ENCODE results near the gene SLCO6A1.

GRCh38 chr5:97336876-97337327 lies 153.9 kb upstream of the RIOK2 start:
- PRO-cap, result no peak
- RAMPAGE, long total RNA, result no peak

DNA sequence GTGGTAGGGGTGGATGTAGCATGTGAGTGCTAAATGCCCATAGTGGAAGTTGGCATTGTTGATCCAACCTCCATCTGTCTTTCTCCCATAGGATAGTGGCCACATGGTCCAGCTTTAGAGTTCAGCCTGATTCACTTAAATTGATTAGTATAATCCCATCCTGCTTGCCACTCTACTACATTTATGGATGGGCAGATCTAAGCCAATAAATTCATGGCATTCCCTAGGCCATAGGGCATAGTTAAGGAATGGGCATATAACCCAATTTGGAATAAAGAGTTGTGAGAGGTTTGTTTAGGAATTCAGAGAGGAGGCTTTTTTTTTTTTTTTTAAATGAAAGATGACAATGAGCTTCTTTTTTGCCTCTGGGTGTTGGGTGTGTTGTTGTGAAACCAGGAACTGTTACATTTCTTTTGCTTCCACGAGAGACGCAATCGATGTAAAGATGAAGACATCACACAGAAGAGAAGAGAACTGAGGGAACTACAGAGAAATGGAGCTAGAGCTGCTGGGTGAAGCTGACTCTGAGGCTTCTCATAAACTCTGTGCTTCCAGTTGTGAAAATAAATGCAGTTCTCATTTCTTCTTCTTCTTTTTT lies 12.5 kb upstream of the CHD1 start:
- PRO-cap, result no peak
- RAMPAGE, long total RNA, result no peak

GRCh38 chr5:98947553-98947810 lies 18.7 kb upstream of the CHD1 start:
- PRO-cap, result no peak
- RAMPAGE, long total RNA, result no peak

- PRO-cap, result no peak
- RAMPAGE, long total RNA, result no peak
These were observed 90.5 kb upstream of the CHD1 start for GRCh38 chr5:99019138-99019793.

DNA sequence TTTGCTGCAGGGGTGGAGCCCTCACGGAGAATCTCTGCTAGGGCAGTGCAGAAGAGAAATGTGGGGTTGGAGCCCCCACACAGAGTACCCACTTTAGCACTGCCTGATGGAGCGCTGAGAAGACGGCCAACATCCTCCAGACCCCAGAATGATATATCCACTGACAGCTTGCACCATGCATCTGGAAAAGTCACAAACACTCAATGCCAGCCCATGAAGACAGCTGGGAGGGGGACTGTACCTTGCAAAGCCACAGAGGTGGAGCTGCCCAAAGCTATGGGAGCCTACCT lies 426.3 kb upstream of the FAM174A start:
- PRO-cap, result no peak
- RAMPAGE, long total RNA, result no peak

- PRO-cap, result no peak
- RAMPAGE, long total RNA, result no peak
These were observed 837 bp downstream of the FAM174A start for GRCh38 chr5:100536029-100536392.

- PRO-cap, result no peak
- RAMPAGE, long total RNA, result no peak
These were observed at the start of gene SLCO6A1 for GRCh38 chr5:102498565-102499275. SLCO6A1 (minus strand) TSS chr5:102499001.

- PRO-cap, result no peak
- RAMPAGE, long total RNA, result no peak
These were observed 41.0 kb downstream of the PAM start for GRCh38 chr5:102795977-102796549.

- PRO-cap, result no peak
- RAMPAGE, long total RNA, result no peak
These were observed 171.3 kb downstream of the PAM start for GRCh38 chr5:102926503-102926806.

- PRO-cap, result no peak
- RAMPAGE, long total RNA, result no peak
These were observed 145.9 kb downstream of the GIN1 start for GRCh38 chr5:102973928-102974599.

- PRO-cap, result no peak
- RAMPAGE, long total RNA, result no peak
These were observed 6.7 kb upstream of the NUDT12 start for GRCh38 chr5:103569263-103569717.

GRCh38 chr5:107557340-107557864 lies 113.3 kb downstream of the EFNA5 start:
- PRO-cap, result no peak
- RAMPAGE, long total RNA, result no peak

DNA sequence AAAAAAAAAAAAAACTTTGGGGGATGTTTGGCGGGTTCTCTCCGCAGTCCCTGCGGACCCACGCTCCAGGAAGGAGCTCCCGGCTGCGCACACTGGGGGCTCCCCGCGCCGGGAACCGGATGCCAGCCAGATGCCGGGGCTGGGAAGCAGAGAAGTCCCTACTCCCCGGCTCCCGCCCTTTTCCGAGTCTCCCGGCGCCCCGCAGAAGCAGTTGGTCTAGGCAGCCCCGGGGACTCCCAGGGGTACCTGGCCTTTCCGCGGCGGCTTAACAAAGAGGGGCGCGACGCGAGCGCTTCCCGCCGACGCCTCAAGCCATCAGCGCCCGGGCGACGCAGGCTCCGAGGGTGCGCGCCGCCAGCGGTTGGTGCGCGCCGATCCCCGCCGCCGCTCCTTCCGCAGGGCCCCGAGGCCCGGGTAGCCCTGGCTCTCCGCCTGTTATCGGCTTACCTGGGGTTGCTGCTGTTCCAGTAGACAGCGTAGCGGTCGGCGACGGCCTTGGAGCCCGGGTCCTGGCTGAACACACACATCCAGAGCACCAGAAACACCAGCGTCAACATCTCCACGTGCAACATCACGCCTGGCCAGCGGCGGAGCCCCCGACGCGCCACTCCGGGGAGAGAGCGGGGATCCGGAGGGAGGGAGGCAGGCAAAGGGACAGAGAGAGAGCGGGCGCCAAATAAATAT lies 553 bp downstream of the EFNA5 start:
- PRO-cap, result no peak
- RAMPAGE, long total RNA, result no peak

DNA sequence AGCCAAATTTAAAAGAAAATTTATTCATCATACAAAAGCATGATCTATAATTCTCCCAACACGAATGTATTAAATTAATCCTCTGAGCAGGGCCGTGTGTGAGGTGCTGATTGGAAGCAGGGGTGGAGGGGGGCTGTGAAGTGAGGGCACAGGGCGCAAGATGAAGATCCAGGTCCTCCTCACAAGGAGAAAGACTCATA lies 206.9 kb downstream of the FBXL17 start:
- PRO-cap, result no peak
- RAMPAGE, long total RNA, result no peak

- PRO-cap, result no peak
- RAMPAGE, long total RNA, result no peak
These were observed 40.1 kb downstream of the FBXL17 start for GRCh38 chr5:108341645-108342448.

DNA sequence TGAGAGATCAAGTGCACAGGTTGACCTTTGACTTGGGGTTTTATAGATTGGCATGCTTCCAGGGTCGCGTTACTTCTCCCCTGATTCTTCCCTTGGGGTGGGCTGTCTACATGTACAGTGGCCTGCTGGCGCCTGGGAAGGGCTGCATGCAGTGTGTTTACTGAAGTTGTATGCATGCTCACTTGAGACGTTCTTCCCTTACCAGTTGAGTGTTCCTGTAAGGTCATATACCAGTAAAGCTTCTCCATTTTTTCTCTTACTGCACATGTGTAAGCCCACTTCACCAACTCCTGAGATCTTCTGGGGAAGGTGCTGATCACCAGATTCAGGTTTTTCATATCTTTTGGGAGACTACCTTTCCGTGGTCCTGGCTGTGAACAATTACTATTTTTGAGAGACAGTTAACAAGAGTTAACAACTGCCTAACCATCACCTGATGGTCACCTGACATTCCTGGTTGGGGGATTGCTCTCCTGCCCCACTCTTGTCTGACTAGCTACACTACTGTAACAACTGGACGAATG lies 126.9 kb upstream of the FER start:
- PRO-cap, result no peak
- RAMPAGE, long total RNA, result no peak

DNA sequence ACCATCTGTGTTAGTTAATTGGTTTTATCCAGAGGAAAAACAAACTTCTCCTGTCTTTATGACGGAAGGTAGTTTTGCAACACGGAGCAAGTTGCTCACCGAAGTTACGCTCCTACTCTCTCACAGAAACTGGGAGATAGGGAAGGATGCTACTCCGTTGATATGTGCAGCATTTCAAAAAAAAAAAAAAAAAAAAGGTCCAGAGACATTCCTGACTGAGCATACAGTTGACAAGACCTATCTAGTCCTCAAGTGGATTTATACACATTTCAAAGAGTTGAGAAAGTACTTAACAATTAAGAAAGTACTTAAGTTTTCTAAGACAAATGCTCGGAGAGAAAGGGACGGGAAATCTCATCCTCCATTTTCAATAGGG lies 550 bp upstream of the FER start:
- PRO-cap, result no peak
- RAMPAGE, long total RNA, result no peak

- PRO-cap, result no peak
- RAMPAGE, long total RNA, result no peak
These were observed 303.8 kb downstream of the FER start for GRCh38 chr5:109051279-109052093.

- PRO-cap, result no peak
- RAMPAGE, long total RNA, result no peak
These were observed 820 bp downstream of the MAN2A1 start for GRCh38 chr5:109690582-109690911.

DNA sequence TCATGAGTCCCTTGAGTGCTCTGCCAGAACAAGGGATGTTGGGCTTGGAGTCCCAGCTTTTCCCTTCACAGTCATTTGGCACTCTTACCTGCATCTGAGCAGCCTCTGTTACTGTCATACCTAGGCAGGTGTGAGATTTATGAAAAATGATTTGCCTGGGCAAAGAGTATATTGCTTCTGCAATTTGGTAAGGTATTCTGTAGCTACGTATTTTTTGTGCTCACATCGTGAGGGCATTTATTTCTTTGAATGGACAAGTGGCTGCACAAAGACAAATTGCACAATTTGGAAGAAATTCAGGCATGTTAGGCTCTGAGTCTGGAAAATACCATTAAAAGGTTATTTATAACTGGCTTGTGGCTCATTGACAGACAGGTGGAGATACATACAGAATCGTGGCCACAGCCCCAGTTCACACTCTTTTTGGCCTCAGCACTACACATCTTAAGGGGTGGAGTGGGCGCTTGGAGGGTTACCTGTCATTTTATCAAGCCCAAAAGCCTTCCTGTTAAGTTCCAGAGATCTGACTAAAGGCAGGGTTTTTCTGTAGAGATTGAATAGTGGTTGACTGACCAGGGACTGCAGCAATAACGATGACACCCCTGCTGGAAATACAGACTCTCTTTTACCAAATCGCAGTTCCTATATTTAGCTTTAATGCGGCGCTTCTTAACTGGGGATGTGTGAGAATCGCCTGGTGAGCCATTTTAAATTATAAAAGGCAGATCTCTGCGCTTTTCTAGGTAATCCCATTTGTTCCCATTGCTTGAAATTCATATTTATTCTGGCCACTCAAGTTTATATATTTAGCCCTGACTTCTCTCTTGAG lies 14.6 kb downstream of the MAN2A1 start:
- PRO-cap, result no peak
- RAMPAGE, long total RNA, result no peak